Vein endothelial cell (primary cell): ENCODE measurements around a stretch of chr6.

DNA sequence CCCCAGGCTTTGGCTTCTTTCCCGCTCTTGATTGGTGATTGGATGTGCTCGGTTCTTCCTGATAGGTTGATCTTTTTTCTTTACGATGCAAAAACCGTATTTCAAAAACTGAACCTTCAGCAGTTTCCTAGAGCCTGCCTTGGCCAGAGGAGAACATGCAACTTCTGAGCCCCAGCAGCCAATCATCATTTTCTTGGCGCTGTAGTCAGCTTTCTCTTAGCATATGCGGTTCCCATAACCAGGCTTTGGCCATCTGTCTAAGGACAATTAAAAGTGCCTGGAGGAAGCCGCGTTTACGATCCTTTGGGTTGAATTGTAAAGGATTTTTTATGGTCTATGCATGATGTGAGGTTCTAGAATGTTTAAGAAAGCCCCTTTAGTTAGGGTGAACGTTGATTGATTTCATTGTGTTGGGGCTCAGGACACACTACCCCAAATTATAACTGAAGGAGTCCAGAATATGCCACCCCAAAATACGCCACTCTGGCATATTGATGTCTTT is 758 bp upstream of the CDK19 start:
- CAGE, long polyA plus RNA: no peak

DNA sequence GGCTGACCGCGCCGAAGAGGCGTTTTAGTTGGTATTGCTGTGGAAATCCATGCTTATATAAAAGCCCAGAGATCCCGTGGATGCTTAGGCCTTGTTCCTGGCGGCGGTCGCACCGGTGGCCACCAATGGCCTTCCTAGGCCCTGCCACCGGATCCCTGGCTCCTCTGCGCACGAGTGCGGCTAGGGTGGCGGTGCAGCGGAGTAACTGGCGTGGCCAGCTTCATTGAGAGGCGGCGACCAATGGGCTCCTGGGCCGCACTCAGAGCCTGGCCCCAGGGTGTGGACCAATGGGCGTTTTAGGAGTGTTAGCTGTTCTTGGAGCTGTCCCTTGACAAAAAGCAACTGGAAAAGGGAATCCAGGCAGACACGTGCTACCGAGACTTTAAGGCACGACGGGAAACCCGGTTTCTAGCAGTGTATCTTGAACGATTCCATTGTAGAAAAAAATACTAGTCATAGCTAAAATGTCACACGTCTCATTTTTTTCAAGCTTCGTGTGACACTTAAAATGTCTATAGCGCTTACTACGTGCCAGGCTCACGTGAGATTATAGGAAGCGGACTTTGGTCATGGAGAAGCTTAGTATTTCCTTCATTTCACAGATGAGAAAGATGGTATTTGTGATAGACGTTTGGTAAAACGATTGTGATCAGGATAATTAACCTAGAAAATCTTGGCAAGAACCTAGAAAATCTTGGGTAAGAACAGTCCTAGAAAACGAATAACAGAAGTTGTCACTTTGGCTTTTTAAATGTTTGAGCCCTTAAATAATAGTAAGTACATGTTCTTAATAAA is 1.8 kb downstream of the AMD1 start:
- CAGE, long polyA plus RNA: no peak

GRCh38 chr6:110896610-110897720 is 22.4 kb downstream of the AMD1 start:
- CAGE, long polyA plus RNA: no peak

DNA sequence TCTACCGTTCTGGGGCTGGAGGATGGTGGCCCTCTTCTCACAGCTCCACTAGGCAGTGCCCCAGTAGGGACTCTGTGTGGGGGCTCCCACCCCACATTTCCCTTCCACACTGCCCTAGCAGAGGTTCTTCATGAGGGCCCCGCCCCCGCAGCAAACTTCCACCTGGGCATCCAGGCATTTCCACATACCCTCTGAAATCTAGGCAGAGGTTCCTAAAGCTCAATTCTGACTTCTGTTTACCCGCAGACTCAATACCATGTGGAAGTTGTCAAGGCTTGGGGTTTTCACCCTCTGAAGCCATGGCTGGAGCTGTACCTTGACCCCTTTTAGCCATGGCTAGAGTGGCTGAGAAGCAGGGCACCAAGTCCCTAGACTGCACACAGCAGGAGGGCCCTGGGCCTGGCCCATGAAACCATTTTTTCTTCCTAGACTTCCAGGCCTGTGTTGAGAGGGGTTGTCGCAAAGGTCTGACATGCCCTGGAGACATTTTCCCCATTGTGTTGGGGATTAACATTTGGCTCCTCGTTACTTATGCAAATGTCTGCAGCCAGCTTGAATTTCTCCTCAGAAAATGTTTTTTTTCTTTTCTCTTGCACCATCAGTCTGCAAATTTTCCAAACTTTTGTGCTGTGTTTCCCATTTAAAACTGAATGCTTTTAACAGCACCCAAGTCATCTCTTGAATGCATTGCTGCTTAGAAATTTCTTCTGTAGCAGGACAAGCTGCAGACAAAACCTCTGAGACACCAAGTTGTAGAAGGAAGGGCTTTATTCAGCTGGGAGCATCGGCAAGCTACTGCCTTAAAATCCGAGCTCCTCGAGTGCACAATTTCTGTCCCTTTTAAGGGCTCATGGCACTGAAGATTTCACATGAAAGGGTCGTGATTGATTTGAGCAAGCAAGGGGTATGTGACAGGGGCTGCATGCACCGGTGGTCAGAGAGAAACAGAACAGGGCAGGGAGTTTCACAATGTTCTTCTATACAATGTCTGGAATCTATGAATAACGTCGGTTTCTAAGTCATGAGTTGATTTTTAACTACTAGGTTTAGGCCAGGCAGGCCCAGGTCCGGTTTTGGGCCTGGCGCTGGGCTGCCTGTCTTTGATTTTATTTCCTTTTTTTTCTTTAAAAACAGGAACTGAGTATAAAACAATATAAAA is 24.7 kb downstream of the MFSD4B start:
- CAGE, long polyA plus RNA: no peak

DNA sequence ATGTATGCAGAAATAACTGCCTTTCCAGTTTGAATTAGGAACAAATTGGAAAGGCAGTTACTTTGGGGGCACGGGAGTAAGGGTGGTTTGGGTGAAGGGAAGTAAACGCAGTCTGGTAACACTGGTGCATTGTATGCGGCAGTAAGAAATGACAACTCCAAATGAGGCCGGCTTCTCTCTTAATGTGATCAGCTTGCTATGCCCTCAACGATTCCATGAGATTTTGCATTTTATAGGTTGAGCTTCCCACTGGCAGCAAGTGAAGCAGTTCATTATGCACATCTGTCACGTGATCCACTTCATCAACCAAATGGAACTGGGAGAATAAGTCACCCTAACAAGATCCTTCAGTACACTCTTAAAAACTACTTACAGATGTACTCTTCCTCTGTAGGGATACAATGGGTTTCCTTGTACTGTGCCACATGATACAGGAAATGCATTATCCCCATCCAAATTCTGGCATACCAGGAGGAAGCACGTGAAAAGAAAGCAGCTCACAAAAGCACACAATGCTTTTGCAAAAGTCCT is 57.9 kb upstream of the REV3L start:
- CAGE, long polyA plus RNA: no peak

DNA sequence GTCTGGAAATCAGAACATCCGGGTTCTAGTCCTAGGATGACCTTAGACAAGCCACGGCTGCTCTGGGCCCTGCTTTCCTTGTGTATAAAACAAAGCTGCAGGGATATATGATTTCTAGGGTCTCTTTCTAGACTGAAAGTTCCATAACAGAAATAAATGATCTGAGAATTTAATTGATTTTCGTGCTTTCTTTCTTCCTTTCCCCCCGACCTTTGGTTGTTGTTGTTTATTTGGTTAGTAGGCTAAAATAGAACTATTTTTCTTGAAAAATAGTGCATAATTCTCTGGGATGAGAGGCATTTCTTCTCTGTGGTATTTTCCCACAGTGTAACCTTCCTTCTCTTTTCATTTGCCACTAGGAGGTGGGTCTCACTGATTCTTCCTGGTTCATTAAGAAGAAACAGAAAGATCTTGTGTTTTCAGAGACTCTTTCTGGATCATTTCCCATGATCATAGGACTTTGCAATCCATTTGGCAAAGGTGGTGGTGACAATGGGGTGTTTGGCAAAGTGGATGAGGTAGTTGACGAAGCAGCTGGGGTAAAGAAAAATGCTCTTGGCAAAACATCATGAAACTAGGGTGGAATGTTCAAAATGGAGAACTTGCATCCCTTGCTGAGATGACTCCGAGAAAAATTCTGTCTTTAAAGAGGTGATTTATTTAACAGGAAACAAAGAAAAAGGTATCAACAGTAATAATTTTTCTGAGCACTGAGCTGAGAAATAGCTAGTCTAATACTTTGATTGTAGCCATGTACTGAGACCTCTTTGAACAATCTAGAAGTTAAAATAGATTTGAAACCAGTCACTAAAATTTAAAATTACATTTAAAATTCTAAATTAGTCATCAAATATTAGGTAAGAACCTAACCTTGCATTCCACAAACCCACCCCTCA is 50.7 kb downstream of the TRAF3IP2 start:
- CAGE, long polyA plus RNA: no peak

DNA sequence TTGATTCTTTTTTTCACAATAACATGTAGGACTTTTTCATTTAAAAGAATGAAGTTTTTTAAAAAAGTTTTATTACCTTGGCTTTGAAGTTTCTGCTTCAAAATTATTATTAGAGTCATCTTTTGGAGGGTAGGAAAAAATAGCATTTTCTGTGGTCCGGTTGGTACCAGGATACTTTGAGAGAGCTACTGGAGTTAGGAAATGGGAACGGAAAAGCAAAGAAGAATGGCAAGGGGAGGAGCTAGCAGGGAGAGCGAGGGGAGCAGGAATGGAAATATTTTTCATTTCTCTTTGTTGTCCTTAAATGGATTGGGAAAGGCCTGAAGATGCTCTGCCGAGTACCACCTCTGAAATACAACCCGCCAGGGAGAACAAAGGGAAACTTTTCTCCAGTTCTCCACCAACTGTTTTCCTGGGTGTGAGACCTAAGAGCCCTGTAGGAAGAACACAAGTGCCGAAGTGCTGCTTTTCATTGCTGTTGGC is 3.3 kb upstream of the TRAF3IP2 start:
- CAGE, long polyA plus RNA: no peak

- CAGE, long polyA plus RNA: no peak
Measured at GRCh38 chr6:111628427-111629059, 22.9 kb upstream of the TRAF3IP2 start.

- CAGE, long polyA plus RNA: no peak
Measured at GRCh38 chr6:111685085-111685396, 79.4 kb upstream of the TRAF3IP2 start.

DNA sequence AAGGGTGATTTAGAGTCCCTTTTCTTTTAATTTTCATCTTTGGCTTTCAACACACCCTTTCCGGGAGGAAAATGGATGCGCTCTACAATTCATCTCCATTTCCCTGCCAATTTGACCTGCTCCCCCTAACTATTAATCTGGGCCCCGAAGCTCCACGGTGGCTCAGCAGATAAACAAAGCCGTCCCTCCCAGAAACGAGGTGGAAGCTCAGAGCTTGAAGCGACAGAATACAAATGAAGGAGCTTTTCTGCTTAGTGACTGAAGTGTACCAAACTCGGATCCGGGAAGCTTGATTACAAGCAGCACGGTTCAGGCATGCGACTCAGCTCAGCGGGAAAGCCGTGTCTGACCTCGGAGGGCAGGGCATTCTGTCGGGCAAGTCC is 80.4 kb upstream of the TRAF3IP2 start:
- CAGE, long polyA plus RNA: no peak

DNA sequence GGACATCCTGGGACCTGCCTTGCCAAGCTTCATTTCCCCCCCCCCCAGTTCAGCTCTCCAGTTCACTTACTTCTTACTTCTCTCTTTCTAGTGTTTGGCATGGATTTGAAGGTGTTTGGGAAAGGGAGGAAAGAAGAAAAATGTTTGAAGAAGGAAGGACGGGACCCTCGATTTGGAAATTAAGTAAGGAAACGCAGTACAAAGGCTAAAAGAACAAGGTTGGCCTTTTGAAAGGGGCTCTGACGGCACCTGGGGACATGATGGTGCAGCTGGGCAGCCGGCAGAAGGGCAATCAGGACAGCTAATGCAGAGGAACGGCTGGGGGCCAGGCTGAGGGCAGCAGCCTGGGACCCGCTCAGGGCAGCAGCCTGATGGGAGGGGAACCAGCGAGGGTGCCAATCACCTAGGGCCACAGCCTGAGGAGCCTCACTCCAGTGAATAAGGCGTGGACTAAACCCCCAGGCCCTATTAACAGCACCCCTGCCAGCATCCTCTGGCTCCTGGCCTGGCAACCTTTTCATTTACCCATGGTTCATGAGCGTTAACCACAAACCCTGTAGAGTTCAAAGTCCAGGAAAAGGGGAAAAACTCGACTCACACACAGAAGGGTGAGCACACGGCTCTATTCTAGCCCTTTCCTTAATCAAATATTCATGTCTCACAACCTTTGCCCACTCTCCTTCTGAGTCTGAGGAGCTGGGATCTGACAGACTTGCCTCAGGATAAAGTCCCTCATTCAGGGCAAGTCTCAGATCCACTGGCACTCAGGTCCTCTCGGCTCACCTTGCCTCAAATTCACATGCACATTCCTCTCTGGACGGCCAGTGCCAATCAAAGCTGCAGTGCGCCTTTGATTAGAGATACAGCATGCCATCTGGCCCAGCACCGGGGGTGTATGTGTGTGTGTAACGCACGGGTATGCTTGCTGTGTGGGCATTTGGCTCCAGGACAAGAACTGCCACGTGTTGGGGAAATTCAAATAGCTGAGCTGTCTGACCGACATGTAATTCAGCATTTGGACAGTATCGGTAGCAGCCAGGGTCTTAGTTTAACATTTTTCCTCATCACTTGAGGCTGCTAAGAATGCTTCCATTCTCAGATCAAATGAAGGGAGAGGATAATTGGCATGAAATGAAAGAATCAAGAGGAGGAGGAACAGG is 86.8 kb upstream of the TRAF3IP2 start:
- CAGE, long polyA plus RNA: no peak

GRCh38 chr6:111702641-111703217 is 97.1 kb upstream of the TRAF3IP2 start:
- CAGE, long polyA plus RNA: no peak

DNA sequence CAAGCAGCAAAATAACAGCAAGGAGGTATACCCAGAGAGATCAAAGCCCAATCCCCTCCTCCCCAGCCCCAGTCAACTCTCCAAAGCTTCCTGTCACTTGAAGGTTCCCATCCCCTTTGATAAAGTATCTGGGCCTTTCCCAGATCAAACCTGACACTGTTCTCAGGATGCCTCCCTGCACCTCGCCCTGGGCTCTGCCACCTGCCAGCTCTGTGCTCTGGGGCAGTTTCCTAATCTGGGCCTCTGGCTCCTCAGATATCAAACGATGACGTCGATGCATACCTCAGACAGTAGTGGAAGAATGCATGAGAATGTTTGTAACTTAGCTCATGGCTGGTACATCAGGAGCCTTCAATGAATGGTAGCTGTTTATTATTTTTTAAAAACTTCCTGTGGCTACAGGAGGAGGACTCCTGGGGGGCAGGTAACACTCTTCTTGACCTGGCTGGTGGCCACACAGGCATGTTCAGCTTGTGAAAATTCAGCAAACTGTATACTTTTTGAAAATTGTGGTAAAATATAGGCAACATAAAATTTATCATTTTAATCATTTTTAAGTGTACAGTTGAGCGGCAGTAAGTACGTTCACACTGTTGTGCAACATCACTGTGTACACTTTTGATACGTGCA is 106.8 kb upstream of the TRAF3IP2 start:
- CAGE, long polyA plus RNA: no peak

- CAGE, long polyA plus RNA: no peak
Measured at GRCh38 chr6:111773793-111774515, 99.3 kb downstream of the FYN start.

GRCh38 chr6:111843654-111844114 is 29.6 kb downstream of the FYN start:
- CAGE, long polyA plus RNA: no peak

- CAGE, long polyA plus RNA: no peak
Measured at GRCh38 chr6:111859211-111859661, 14.0 kb downstream of the FYN start.

DNA sequence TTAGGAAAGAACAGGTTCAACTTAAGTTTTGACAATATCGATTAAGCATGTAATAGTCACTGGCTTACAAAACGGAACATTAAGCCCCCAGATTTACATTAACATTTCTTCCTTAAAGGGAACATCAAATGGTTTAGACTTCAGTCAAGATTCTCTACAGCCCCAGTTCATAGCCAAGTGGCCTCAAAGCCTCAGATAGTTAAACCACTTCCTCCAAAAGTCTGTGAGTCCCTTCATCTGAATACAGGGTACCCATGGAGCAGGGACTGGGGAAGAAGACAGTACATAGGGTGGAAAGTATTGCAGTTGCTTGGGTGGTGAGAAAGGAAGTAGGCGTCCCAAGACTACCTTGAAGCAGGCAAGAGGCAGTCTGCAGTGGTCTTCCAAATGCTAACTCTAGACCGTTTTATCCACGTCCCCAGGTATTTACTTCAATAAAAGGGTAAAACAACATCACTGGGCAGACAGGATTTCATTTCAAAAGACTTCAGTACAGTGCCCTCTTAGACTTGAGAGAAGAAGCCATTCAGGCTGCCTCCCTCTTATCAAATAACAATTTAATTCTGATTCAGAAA is 2.1 kb downstream of the FYN start:
- CAGE, long polyA plus RNA: no peak

GRCh38 chr6:111972873-111973840 is 80.7 kb upstream of the CCN6 start:
- CAGE, long polyA plus RNA: no peak

- CAGE, long polyA plus RNA: no peak
Measured at GRCh38 chr6:111989761-111990232, 64.1 kb upstream of the CCN6 start.

DNA sequence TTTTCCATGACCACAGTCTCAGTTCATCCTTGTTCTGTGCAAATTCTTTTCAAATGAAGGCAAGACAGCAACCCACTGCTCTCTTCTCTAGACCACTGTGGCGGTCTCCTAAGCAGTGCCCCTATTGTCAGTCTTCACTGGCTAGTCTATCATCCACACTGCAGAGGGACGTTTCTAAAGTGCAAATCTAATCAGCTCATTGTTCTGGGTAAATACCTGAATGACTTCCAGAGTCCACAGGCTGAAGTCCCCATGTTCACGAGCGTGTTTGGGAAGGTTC is 73.3 kb downstream of the LAMA4 start:
- CAGE, long polyA plus RNA: no peak